ENCODE measurements around the genes ARX and TASL.

DNA sequence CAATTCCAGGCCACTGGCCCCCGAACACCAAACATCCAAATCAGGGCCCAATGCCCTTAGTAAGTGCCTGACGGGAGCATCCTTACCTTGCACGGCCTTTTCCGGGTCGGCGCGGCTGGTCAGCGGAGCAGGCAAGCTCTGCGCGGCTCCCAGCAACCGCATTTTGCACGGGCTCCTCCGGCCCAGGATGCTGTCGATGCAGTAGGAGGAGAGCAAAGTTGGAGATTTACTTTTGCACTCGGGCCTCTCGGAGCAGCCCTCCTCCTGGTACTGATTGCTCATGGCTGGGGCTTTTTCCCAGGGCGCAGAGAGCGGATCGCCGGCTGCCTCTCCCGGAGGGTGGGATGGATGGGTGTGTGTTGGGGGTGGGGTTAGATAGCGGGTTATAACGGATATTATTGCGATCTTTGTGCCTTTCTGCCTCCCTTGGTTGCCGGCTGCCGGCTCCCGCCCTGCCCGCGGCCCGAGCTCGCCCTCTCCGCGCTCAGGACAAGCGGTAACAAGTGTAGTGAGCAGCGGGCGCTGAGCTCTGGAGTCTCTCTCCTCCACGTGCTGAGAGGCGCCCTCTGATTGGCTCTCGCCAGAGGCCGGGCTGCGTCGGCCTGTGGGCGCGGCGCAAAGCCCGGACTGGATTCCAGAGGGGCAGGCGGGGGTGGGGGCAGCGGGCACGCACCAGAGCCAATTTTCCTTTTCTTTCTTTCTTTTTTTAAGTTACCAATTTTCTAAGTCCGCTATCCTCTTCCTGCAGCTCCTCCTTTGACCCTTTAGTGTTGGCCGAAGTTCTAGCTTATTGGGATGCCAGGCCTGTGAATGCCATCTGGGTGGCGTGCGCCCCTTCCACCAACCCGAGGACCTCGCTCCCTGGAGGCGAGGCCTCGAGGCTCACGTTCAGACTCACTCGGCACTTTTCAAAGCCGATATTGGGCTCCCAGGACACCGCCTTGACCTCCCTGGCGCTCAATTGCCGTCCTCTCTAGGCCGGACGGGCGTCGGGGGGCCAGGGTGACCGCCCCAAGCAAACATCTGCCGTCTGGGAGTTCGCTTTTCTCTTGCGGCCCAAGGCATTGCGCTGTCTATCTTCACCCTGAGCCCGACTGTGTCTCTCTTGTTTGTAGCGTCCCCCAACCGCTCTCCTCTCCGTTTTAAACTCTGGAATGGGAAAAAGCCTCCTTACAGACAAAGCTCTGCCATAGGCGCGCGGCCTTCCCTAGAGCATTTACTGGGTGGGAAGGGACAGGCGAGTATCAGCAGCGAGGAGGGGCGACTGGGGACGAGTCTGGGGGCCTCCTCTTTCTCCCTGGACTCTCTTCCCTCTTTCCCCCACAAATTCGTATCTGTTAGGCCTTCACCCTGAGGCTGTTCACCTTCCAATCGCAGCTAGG lies at the start of gene ARX:
Gene ARX, minus strand, starts transcription at position 510 of the 1,382 bp plus-strand sequence.
- PRO-cap, 2 experiments, result no peak in any of the 2 experiments

GRCh38 chrX:25020861-25021692 lies 5.3 kb upstream of the ARX start:
- PRO-cap, 2 experiments, result no peak in any of the 2 experiments

GRCh38 chrX:27398726-27399263 lies 64.3 kb downstream of the PPP4R3C start:
- PRO-cap, 2 experiments, result no peak in any of the 2 experiments

GRCh38 chrX:27996176-27996485 lies 14.9 kb upstream of the DCAF8L1 start:
- PRO-cap, 2 experiments, result no peak in any of the 2 experiments

- PRO-cap, 2 experiments, result no peak in any of the 2 experiments
Measured at GRCh38 chrX:28586842-28587211, 419 bp upstream of the IL1RAPL1 start.

- PRO-cap, 2 experiments, result no peak in any of the 2 experiments
Measured at GRCh38 chrX:30577441-30578178, at the start of gene TASL. TSS of gene TASL (minus strand) at chrX:30577766.

- PRO-cap, 2 experiments, result no peak in any of the 2 experiments
Measured at GRCh38 chrX:30668210-30668995, 15.2 kb downstream of the GK start.

- PRO-cap, 2 experiments, result no peak in any of the 2 experiments
Measured at GRCh38 chrX:30828628-30829414, 60.2 kb downstream of the TAB3 start.

GRCh38 chrX:32155220-32155601 lies 1056.1 kb downstream of the DMD start:
- PRO-cap, 2 experiments, result no peak in any of the 2 experiments

GRCh38 chrX:32389484-32389775 lies 821.9 kb downstream of the DMD start:
- PRO-cap, 2 experiments, result no peak in any of the 2 experiments

- PRO-cap, 2 experiments, result no peak in any of the 2 experiments
Measured at GRCh38 chrX:32644791-32645115, 566.6 kb downstream of the DMD start.

DNA sequence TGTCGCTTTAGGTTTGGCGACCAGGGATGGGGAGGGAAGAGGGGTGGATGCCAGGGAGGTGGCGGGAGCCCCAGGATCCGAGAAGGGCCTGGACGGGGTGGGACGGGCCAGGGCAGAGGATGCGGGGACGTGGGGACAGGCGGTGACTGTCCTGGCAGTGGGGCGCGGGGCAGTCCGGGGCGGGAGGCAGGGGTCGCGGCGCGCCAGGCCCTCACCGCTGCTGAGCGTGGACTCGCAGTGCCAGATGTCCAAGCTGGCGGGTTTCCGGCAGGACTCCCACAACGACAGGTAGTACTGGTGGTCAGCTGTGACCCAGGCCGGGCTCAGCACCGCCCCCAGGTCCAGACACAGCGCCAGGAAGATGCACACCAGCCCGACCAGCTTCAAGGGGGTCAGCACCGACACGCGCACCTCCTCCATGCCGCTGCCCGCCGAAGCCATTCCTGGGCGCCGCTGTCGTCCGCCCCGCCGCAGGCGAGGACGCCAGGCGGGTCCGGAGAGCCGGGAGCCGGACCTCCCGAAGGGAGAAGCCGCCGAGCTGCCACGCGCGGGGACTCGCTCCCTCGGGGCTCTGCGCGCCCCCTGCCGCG lies 401 bp downstream of the TMEM47 start:
- PRO-cap, 2 experiments, result no peak in any of the 2 experiments

GRCh38 chrX:36963937-36964256 lies 44.3 kb upstream of the FAM47C start:
- PRO-cap, 2 experiments, result no peak in any of the 2 experiments

DNA sequence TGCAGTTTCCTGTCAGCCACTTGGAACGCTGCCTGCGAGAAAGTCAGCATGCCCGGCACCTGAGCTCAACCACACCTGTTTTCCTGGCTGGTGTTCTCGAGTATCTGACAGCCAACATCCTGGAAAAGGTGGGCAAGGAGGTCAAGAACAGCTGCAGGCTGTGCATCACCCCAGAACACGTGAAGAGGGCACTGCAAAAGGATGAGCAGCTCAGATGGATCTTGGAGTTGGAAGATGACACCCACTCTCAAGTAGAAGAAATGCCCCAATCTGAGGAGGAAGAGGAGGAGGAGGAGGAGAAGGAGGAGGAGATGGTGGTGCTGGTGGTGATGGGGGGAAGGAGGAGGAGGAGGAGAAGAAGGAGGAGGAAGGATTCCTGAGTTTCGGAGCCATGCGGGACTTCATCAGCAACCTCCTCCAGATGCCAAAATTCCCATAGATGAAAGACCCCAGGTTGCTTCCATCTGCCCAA lies 375 bp downstream of the H2AL3 start:
- PRO-cap, 2 experiments, result no peak in any of the 2 experiments

DNA sequence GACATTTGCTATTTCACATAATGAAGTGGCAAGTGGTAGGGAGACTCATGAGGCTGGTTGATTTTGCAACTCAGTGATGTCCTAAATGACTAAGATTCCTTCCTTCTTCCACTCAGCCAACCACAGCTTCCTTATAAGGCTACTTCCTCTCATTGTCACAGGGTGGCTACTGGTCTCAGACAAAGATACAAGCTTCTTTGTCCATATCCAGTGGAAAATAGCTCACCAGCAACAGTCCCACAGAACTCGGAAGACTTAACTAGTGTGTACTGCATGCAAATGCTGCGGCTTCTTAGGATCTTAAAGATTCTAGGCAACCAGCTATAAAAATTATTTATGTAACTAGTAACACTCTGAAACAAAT lies 5.2 kb upstream of the OTC start:
- PRO-cap, 2 experiments, result no peak in any of the 2 experiments

- PRO-cap, 2 experiments, result peak in 2 of 2 experiments; most common plus-strand start chrX:38803804 (in 1); most common minus-strand start chrX:38803551 (in 1)
Measured at GRCh38 chrX:38803497-38804540, 2.6 kb downstream of the MID1IP1 start.

DNA sequence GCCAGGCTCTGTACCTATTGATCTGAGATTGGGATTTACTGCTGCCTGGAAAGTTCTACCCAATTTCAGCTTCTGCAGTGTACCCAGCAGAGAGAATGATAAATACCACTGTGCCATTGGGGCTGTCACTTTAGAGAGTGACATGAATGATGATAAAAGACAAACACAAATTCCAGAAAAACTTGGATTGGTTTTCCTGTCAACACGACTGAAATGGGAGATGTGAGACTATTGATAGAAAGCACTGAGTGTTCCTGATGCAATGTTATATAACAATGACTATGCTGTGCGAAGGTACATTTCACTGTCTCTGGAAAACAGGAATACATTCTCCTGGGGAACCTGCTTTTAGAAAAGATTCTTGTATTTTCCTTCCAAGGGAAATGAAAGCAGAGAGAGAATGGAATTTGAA lies 49.6 kb downstream of the MID1IP1 start:
- PRO-cap, 2 experiments, result no peak in any of the 2 experiments

DNA sequence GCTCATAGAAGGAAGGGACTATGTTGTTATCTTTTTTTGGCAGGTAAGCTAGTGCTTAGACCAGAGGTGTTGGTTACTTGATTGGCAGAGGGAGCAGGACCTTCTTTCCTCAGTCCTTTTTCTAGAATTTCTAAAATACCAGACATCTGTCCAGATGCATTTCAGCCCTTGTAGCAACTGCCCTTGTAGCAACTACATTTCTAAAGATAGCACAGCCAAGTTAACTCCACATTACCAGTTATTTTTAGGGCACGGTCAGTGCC lies 62.8 kb downstream of the MID1IP1 start:
- PRO-cap, 2 experiments, result no peak in any of the 2 experiments

DNA sequence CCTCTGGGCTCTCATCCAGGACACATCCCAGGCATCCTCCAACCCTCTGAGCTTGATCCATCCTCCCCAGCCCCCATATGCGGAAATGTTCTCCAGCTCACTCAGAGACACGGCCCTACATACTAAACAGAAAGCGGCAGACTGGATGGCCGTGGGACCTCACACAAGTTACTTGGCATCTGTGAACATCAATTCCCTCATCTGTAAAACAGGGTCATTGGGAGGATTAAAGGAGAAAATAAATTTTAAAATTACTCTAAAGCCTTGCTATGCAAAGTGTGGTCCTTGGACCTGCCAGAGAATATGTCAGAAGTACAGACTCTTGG lies 626.9 kb downstream of the BCOR start:
- PRO-cap, 2 experiments, result no peak in any of the 2 experiments

- PRO-cap, 2 experiments, result no peak in any of the 2 experiments
Measured at GRCh38 chrX:39645409-39646052, 452.2 kb downstream of the BCOR start.

Data from Metastatic Liver Carcinoma in the Adrenal Gland (tissue), 2 donors.